SK-N-DZ (cell line): ENCODE results near the genes KANSL1L, ACADL, ABCA12 and IGFBP2.

DNA sequence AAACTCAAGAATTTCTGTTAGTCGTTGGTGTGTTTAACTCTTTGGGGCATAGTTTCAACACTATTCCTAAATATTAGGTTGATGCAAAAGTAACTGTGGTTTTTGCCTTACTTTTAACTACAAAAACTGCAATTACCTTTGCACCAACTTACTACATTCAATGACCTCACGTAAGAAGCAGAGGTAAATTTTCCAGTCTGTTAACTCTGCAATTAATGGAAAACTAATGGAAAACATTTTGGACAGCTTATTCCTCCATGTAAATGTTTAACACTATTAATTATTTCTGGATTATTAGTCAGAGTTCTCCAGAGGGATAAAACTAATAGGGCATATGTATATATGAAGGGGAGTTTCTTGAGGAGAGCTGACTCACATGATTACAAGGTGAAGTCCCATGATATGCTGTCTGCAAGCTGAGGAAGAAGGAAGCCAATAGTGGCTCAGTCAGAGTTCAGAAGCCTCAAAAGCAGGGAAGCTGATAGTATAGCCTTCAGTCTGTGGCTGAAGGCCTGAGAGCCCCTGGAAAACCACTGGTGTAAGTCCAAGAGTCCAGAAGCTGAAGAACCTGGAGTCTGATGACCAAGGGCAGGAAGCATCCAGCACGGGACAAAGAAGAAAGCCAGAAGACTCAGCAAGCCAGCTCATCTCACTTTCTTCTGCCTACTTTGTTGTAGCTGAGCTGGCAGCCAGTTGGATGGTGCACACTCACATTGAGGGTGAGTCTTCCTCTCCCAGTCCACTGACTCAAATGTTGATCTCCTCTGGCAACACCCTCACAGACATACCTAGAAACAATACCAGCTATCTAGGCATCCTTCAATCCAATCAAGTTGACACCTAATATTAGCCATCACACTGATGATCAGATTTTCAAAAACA, 135.9 kb downstream of the PTH2R start:
RAMPAGE:
- cytosol, long total RNA, result no peak
- nucleus, long total RNA, result no peak

DNA sequence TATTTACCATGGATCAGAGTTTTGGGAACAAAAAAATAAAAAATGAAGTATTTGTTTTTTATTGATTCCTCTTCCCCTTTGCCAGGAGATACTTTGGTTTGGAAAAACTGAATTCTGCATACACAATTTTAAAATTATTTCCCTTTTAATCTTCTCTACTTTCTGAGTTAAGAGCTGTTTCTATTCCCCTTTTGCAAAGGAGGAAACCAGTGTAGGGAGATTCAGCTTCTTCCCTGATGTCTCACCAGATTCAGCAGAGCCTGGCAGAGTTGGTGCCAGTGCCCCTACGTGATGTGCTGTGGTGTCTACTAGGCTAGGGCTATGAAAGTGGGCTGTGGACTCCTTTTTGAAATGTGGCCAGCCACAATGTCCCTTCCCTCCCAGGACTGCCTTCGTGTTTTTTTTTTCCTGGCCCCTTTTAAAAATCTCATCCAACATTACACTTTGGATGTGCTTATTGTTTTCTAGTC, 2.4 kb downstream of the RPE start:
RAMPAGE:
- cytosol, long total RNA, result no peak
- nucleus, long total RNA, result no peak

GRCh38 chr2:210170773-210171477, at the start of gene KANSL1L:
Gene KANSL1L, minus strand, starts transcription at chr2:210171409.
RAMPAGE:
- cytosol, long total RNA, result no peak
- nucleus, long total RNA, result no peak

DNA sequence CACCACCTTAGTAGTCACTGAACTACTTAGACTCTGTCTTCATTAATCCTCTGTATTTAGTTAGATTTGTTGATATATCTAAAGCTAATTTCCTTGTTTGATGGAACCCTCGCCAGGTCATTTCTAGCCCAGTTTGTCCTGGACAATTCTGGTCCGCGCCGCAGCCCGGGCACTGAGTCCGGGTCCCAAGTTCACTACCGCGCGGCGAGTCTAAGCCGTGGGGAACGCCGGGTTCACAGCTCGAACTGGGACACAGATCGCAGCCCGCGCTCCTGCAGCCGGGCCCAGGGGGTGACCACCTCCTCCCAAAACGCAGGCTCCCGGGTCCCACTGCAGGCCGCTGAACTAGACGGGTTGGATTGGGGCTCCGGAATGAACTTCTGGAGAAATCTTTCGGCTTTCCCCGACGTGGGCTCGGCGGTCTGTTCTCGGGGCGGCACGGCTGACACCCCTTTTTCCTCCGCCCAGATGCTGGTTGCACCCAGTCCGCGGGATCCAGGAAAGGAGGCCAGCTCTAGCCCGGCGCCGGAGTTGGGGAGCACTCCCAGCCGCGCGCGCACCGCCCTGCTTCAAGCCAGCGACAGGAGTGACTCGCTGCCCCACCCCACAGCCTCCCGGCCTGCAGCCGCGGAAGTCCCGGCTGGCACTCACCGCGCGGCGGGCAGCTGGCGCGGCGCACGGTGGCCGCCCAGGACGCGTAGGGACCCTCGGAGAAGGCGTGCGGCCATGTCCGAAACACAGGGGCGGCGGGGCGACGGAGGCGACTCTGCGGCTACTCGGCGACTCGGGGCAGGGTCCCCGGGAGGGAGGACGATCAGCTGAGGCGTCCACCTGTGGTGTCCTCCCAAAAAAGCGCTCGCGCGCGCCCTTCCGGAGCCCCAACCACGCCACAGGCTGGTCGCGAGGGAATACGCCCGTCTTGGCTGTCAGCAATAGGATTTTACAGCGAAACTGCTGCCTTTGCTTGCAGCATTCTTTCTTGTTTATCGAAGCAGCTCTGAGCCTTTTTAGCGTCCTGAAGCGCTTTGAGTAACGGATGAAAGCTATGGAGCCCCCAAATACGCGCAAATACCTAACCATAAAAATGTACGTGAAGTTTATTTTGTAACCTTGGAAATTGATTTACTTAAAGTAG, at the start of gene ACADL:
Gene ACADL (minus strand): TSS at position 912 of the 1,135 bp plus-strand sequence.
RAMPAGE:
- cytosol, long total RNA, result no peak
- nucleus, long total RNA, result no peak

GRCh38 chr2:210616086-210616749, 59.8 kb downstream of the CPS1 start:
RAMPAGE:
- cytosol, long total RNA, result no peak
- nucleus, long total RNA, result no peak

DNA sequence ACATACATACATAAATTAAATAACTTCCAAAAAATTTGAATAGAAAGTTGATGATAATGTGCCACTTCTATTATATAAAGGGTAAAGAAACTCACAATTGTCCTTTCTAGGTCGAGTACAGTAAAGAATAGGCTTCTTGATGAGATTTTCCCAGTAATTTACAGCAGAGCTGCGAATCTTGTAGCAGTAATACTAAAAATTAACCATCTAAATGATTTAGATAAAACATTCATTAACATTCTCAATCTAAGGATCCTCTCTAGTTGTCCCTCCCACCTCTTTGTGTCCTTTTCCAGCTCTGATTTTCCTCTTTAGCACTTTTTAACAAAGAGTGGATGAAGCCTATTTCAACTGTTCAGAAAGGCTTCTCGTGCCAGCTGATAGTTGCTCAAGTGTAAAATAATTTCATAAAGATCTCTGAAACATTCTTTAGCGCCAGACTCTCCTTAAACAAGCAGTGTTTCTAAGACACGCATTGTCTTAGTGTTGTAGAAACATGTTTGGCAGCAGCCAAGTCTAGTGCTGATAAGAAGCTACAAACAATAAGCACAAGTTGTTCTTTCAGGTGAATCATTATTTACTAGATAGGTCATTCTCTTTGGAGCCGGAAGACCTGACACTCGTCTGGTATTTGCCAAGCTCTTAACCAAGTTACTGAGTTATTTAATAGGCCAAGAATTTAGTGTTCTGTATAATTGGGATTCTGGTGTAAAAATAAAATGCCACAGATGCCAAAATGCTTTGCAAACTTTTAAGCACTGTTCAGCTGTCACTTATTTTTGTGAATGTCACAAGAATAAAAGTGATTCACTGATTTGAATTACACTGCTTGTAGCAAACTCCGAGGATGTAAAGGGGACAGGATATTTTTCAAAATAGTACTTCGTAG, 852.0 kb downstream of the CPS1 start:
RAMPAGE:
- cytosol, long total RNA, result no peak
- nucleus, long total RNA, result no peak

DNA sequence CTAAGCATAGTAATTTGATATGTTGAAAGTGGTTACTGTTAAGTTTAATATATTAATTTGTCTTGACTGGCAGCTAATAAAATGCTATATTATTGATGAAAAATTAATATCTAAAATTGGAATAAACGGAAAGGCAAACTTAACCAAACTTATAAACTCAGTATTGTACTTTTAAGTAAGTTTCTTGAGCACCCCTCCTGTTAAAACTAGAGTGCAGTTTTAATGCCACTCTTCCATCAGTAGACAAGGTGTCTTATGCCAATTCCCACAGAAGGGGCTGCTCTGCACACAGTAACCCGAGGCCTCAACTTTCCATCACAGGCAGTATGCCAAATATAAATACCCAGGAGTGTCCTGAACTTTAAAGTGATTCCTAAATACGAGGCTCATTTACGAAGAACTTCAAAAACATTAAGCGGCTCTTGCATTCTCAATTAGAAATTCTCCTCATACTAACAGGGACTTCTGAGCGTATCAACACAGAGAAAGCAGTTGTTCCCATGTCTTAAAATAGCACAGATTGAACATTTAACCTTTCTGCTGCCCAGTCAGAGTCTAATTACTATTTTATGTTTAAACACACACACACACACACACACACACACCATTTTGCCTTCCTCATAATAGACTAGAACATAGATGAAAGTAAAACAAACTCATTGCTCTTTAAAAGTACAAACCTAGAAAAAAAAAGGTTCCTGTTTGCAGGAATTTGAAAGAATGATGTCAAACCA, 638.6 kb downstream of the ERBB4 start:
RAMPAGE:
- cytosol, long total RNA, result no peak
- nucleus, long total RNA, result no peak

DNA sequence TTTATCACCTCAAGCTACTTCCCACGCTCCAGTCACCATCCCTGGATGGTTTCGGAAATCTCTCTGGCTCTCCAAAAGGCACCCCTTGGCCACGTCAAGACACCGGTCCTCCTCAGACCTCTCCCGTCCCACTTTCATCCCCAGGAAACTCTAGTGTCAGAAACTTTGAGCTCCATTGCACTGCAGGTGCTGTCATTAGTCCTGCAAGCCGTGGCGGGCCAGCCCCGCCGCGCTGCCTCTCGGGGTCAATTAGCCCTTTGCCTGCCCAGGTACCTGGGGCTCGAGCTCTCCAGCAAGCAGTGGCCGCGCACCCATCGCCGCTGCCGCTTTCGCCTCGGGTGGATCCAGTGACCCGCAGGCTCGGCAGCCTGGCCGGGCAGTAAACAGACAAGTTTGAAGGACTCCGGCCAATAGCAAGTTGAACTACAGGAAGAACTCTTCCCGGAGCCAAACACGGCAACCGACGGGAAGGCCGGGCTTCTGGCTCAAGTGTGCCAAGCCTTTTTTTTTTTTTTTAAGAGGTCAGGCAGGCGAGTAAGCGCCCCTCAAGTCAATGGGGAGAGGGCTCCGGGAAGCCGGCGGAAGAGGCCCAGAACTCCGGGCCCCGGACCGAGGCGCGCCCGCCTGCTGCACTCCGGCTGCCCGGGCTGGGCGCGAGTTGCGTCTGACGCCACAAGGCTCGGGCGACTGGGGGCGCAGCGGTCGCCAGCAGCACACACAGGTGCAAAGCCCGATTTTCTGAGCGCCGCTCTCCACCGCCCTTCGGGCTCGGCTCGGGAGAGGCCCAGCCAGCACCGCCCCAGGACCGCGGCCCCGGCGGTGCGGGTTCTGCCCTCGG, 1.1 kb downstream of the ERBB4 start:
RAMPAGE:
- cytosol, long total RNA, result no peak
- nucleus, long total RNA, result no peak

RAMPAGE:
- cytosol, long total RNA, result no peak
- nucleus, long total RNA, result no peak
These were observed 4.7 kb downstream of the SPAG16 start for GRCh38 chr2:213288918-213289347.

DNA sequence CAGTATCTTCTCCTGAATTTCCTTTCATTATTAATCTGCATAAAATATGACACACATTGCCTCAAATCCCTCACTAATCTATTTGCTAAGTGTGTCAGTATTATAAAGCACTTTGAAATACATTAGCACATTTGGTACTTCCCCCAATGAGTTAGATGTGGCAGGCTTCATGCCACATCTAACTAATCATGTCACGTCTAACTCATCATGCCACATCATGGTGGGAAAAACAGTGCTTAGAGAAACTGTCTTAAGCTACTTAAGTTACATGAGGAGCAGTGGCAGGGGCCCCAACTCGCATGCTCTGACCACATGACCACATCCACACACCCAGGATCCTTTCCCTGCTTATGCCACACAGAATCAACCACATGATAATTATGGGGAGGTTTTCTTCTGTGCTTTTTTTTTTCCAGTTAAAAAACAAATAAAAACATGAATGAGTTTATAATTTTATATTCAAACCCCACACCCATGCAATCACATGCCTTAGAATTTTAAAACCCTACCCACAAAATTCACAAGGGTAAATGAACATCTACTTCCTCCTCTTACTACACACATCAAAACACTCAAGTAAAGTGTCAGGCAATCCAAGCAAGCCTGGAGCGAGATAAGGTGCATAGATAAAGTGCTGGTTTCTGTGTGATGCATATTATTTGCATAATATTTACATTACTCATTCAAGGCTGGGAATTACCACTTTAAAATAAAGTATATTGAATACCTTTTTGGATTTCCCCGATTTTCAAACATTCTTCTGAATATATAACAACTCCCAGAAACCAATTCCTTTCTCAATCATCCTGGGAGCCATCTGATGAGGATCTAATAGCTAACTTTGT, 1.6 kb downstream of the ABCA12 start:
RAMPAGE:
- cytosol, long total RNA, result no peak
- nucleus, long total RNA, result no peak

DNA sequence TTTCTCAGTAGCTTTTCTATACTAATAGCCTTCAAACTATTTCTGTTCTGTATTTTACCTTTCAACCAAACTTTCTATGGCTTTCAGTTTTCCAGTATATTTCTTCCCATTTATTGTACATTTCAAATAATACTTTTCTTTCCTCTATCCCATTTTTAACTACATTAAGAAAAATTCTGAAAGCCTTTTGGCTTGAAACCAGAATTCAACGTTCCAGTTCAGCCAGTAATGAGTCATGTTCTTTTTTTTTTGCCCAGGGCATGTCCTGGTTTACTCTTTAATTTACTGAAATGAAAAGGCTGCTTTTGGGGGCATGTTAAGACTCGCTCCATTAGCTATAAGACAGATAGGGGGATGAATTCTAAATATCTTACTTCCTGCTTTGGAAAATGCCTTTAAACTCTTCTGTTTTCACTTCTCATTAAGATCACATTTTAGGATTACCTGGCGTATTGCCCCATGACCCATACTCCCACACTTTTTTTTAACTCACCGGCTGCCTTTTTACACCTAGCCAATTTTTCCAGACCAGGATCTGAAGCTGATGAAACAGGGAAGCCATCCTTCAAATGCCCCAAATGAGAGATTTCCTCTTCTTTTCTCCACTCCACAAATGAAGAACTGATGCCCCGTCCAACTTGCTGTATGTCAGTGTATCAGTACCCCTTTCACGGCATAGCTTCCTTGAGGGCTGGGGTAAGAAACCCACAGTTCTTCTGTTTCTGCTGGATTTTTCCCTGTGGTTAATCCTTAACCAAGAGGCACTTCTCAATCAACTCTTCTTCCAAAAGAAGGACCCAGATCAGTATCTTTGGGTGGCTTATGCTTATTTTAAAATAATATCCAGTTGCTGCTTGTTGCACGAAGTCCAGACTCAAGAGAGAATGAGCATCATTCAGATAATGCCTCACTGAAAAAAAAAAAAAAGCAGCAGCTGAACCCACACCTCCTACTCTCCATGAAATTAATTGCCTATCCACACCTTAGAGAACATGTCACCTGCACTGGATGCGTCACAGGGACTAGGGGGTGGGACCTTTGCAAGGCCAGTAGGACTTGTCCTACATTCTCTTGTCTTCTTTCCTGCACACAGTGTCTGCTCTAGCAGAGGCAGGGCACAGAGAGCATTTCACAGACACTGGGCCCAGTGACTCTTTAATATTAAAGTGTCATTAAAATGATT, at the start of gene ABCA12:
Gene ABCA12 (minus strand): TSS at position 980 of the 1,183 bp plus-strand sequence.
RAMPAGE:
- cytosol, long total RNA, result no peak
- nucleus, long total RNA, result no peak

RAMPAGE:
- cytosol, long total RNA, result no peak
- nucleus, long total RNA, result no peak
These were observed 34.8 kb downstream of the ATIC start for GRCh38 chr2:215346681-215347033.

RAMPAGE:
- cytosol, long total RNA, result no peak
- nucleus, long total RNA, result no peak
These were observed 37.0 kb downstream of the ATIC start for GRCh38 chr2:215348687-215349401.

RAMPAGE:
- cytosol, long total RNA, result no peak
- nucleus, long total RNA, result no peak
These were observed 184.9 kb downstream of the MREG start for GRCh38 chr2:215828491-215828736.

GRCh38 chr2:215904316-215904642, 109.1 kb downstream of the MREG start:
RAMPAGE:
- cytosol, long total RNA, result no peak
- nucleus, long total RNA, result no peak

DNA sequence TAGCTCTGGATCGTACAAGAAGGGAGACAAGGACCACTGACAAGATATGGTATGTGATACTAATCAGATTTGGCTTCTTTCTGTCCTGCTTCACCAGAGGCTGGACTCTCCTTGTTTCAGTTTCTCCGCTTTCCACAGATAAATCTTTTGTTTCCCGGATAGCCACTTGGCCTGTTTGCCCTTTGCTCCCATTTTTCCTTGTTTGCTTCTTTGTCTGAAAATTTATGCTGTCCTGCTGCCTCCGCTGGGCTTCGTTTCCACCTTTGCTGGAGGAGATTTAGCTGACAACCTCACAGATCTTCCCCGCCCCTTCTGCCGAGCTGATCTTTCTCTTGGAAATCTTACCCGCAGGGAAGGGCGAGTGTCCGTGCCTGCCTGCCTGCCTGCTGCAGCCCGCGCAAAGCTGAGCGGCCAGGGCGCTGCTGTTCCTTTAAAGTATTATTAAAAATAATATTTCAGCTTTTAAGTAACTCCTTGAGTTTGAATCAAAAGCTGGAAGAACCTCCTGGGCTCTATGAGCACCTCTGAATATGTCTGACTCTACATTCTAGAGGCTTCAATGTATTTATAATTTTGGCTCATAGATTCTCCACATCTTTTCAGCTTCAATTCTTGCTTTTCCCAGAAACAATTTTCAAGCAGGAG, 1.4 kb upstream of the XRCC5 start:
RAMPAGE:
- cytosol, long total RNA, result no peak
- nucleus, long total RNA, result no peak

RAMPAGE:
- cytosol, long total RNA, result no peak
- nucleus, long total RNA, result no peak
These were observed 34.9 kb downstream of the RPL37A start for GRCh38 chr2:216533466-216534120.

RAMPAGE:
- cytosol, long total RNA, result no peak
- nucleus, long total RNA, result no peak
These were observed 61.6 kb upstream of the IGFBP2 start for GRCh38 chr2:216571743-216571965.

RAMPAGE:
- cytosol, long total RNA, result no peak
- nucleus, long total RNA, result no peak
These were observed at the start of gene IGFBP2 for GRCh38 chr2:216632956-216633531. Gene IGFBP2, plus strand, starts transcription at chr2:216633420.

DNA sequence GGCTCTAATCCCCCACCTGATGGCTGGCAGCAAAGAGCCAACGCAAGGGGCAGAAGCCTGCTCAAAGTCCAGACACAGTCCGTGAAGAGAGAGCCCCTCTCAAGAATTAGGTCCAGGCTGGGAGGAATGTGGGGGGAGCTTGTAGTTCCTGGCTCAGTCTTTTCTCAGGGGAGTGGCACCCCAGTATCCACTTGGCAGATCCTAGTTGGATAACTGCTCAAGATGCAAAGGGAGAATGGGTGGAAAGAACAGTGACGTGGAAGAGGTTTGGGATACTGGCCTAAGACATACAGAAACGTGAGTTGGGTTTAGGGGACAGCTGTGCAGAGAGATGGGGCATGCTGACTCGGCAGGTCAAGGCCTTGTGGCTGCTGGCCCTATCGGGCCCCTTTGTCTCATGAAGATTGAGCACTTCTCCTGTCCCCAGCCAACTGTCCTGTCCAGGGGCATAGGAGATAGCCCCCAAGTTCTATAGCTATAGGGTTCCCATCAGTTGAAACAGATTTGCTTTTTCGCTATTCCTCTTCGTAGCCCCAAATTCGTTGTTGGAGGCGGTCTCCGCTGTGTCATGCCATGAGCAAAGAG, 21.3 kb downstream of the IGFBP5 start:
RAMPAGE:
- cytosol, long total RNA, result no peak
- nucleus, long total RNA, result no peak